SK-N-DZ (cell line): ENCODE measurements around the gene ARHGAP11A.

DNA sequence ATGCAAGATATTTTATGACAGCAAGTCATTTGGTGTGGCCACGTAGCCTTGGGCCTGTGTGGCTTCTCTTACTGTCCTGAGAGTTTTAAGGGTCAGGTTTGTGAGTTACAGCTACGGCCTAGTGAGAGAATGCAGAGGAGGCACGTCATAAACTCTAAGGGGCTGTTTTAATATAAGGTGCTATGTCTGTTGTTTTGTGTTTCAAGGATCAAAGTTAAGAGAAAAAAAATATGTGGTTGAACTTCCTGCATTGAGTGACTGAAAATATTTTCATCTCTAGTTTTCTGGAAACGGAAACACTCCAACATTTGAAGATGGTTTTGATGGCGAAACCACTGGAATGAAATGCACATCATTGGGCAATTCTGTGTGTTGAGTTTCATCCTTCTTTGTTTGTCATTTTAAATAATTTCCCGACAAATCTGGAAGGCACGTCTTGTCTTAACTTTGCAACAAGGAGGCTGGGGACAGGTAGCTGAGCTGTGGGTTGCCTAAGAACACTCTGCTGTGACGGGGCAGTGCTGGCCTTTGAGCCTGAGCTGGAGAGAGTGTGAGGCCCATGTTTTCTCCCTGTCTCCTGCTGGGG lies 5.1 kb downstream of the APBA2 start:
RAMPAGE:
- cytosol, long total RNA, result no peak
- nucleus, long total RNA, result no peak

GRCh38 chr15:28937931-28938551 lies 52.3 kb downstream of the APBA2 start:
RAMPAGE:
- cytosol, long total RNA, result no peak
- nucleus, long total RNA, result no peak

DNA sequence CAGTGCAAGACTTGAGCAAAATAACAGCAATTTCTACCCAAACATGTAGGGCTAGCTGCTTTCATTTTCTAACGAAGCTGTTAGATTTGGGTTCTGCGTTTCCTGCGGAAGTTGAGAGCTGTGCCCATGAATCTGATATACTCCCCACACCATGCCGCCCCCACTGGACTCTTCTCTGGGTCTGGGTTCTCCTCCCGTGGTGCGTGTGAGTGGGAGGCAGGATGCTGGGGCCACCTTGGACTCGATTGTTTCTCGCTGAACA lies 179.8 kb downstream of the NSMCE3 start:
RAMPAGE:
- cytosol, long total RNA, result no peak
- nucleus, long total RNA, result no peak

GRCh38 chr15:29268938-29269517 lies 594 bp downstream of the NSMCE3 start:
RAMPAGE:
- cytosol, long total RNA, result no peak
- nucleus, long total RNA, result no peak

DNA sequence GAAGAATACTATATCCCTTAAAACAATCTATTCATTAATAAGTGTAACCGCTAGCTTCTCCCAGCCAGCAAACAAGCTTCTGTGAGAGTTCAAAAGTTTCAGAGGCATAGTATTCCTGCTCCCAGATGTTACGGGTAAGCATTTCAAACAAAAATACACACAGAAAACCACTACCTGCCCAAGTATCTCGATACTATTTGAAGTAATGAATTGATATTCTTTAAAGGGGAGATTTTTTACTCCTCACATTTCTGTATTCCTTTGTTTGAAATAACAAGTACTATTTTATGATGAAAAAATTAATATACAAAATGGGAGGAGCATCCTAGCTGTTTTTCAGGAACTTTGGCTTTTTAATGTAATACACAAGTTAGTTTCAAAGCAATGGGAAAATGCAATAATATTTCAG lies 1.4 kb downstream of the TJP1 start:
RAMPAGE:
- cytosol, long total RNA, result no peak
- nucleus, long total RNA, result no peak

DNA sequence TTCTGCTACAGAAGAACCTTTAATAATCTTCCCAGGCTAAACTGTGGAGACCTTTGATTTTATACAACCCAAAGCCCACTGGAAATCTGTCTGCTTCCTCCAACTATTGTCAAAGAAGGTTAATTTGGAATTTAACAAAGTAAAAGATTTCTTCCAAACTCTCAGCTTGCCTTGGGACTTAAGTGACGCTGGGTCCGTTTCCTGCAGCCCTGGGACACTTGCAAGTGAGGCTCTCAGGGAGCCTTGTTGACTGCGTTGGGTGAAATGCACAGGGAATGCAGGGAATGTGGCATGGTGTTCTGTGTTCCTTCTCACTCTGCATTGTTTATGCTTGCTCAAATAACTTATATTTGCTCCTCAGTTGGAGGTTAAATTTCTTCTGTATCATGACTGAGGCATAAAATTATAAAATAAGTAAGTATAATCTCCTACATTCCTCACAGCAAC lies 60.8 kb upstream of the TJP1 start:
RAMPAGE:
- cytosol, long total RNA, result no peak
- nucleus, long total RNA, result no peak

GRCh38 chr15:30347163-30347529 lies 46.2 kb downstream of the CHRFAM7A start:
RAMPAGE:
- cytosol, long total RNA, result no peak
- nucleus, long total RNA, result no peak

RAMPAGE:
- cytosol, long total RNA, result no peak
- nucleus, long total RNA, result no peak
Observed at GRCh38 chr15:30669774-30670822, 66.3 kb downstream of the GOLGA8H start.

RAMPAGE:
- cytosol, long total RNA, result no peak
- nucleus, long total RNA, result no peak
Observed at GRCh38 chr15:30961797-30962867, 29.3 kb downstream of the MTMR10 start.

GRCh38 chr15:31216217-31216693 lies 110.4 kb upstream of the KLF13 start:
RAMPAGE:
- cytosol, long total RNA, result no peak
- nucleus, long total RNA, result no peak

RAMPAGE:
- cytosol, long total RNA, result no peak
- nucleus, long total RNA, result no peak
Observed at GRCh38 chr15:31223890-31224453, 102.7 kb upstream of the KLF13 start.

DNA sequence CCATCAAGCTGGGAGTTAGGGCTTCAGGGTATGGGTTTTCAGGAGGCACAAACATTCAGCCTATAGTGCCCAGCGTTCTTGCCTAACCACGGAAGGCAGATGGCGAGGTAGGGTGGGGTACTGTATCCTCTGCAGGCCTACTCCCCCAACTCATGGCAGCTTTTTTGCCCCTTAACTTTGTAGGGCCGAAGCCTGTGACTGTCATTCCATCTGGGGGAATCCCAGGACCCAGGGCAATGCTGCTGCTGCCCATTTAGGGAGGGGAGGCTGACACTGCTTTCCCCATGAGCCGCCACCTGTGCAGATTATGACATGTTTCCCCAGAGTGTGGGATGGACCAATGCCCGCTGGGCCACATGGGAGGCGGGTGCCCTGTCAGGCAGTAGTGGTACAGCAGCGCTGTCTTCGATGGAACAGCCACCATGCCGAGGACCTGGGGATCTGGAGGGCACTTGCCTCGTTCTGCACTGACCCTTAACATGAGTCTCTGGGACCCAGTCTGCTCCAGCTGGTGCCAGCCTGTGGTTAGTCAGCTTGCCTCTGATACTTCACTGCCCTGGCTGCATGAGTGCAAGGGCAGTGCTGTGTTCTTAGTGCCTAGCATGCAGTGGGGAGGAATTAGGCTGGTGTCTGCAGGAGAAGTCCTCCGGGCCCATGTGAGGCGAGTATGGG lies 22.5 kb downstream of the KLF13 start:
RAMPAGE:
- cytosol, long total RNA, result no peak
- nucleus, long total RNA, result no peak

DNA sequence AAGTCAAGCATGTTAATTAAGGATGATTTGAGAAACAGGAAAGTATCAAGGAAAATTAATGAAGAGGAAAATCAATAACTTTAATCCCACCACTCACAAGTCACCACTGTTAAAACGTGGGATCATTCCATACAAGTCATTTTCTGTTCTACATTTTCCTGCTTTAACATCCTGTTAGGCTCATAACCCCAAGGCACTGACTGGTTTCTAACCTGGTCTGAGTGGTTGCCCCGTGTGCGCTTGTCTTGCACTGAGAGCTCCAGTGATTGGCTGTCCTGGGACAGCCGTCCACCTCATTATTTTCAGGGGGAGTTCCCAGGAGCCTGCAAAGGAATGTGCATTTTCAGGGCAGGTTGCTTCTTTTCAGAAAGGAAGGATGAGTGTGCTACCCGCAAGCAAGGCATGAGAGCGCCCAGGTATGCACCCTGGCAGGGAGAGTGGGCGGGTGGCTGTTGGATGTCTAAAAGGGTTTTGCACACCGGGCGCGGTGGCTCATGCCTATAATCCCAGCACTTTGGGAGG lies 24.7 kb downstream of the KLF13 start:
RAMPAGE:
- cytosol, long total RNA, result no peak
- nucleus, long total RNA, result no peak

DNA sequence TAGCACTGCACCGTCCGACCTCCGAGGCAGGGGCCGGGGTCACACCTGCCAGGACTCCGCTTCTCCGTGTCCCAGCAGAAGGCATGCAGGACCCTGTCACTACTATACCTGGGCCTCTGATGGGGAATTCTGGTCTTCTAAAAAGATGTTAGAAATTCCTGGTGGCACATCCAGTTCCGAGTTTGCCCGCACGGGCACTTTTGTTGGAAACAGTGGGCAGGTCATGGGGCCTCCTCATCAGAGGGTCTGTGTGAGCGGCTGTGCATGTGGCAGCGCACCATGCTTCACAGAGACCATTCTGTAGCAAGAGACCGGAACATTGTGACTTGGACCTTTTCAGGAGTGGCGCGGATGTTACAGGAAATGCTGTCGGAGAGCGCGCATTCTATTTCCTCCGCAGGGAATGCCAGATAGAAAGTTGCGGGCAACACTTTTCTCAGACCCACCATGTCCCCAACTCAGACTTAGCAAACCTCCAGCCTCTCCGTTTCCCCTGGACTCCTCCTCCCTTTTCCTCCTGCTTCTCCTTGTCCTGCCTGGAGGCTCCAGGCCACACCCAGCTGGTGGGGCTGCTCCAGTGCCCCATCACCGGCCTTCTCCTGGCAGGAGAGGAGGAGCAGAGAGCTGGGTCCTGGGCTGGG lies 46.5 kb downstream of the KLF13 start:
RAMPAGE:
- cytosol, long total RNA, result no peak
- nucleus, long total RNA, result no peak

GRCh38 chr15:31463417-31464256 lies 137.0 kb downstream of the KLF13 start:
RAMPAGE:
- cytosol, long total RNA, result no peak
- nucleus, long total RNA, result no peak

GRCh38 chr15:31527085-31527720 lies 200.6 kb downstream of the KLF13 start:
RAMPAGE:
- cytosol, long total RNA, result no peak
- nucleus, long total RNA, result no peak

DNA sequence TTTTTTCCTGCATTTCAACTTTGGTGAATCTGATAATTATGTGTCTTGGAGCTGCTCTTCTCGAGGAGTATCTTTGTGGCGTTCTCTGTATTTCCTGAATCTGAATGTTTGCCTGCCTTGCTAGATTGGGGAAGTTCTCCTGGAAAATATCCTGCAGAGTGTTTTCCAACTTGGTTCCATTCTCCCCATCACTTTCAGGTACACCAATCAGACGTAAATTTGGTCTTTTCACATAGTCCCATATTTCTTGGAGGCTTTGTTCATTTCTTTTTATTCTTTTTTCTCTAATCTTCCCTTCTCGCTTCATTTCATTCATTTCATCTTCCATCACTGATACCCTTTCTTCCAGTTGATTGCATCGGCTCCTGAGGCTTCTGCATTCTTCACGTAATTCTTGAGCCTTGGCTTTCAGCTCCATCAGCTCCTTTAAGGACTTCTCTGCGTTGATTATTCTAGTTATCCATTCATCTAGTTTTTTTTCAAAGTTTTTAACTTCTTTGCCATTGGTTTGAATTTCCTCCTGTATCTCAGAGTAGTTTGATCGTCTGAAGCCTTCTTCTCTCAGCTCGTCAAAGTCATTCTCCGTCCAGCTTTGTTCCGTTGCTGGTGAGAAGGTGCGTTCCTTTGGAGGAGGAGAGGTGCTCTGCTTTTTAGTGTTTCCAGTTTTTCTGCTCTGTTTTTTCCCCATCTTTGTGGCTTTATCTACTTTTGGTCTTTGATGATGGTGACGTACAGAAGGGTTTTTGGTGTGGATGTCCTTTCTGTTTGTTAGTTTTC lies 238.8 kb downstream of the OTUD7A start:
RAMPAGE:
- cytosol, long total RNA, result no peak
- nucleus, long total RNA, result no peak

DNA sequence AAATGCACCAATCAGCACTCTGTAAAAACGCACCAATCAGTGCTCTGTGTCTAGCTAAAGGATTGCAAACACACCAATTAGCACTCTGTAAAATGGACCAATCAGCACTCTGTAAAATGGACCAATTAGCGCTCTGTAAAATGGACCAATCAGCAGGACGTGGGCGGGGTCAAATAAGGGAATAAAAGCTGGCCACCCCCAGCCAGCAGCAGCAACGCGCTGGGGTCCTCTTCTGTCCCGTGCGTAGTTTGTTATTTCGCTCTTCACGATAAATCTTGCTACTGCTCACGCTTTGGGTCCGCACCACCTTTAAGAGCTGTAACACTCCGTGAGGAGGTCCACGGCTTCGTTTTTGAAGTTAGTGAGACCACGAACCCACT lies 52.7 kb upstream of the OTUD7A start:
RAMPAGE:
- cytosol, long total RNA, result no peak
- nucleus, long total RNA, result no peak

DNA sequence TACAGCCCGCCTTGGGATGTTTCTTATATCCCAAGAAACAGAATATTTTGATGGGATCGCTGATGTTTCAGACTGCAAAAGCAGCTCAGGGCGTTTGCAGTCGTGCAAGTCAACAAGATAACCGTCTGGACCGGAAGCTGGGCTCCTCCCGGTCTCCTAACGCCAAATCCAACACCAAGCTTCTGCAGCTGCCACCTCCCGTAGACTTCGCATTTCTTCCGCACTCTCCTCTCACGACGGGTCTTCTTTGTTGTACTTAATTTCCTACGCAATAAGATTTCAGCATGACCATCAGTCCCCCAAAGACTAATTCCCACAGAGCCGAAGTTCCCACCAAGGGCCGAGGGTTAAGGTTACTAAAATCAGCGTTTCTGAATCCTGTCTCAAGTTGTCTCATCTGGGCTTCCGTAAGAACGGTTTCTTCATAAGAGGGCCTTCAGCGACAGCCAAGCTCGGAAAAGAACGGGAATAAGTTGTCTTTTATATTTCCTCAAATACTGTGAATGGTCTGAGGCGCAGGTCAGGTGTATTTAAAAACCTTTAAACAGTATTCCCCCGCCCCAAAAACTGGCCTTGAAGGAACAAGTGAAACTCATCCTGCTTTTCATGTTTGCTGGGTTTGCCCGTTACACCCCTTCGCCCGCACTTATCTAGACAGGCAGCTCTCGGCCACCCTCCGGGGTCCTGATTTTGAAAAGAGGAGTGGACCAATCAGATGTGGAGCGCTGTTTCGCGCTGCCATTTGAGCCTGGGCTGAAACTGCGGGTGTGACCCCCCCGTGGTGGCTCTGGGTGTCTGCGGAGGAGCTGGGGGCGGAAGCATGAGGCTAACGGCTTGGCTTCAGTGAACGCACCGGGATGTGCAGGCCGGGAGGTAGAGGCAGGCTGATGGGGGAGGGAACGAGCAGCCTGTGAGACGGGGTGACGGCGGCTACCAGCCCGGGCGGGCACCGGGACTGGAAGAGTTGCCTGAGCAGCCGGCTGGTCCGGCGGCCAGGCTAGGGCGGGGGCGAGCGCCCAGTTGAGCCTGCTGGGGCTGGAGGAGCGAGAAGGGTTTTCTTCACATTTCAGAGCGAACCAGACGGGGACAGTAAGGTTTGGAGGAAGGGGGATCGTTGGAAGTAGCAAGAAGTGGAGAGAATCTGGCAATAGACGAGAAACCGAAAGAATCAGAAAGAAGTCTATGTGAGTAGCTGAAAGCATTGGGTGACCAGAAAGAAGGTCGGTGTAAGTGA lies at the start of gene ARHGAP11A:
Gene ARHGAP11A (plus strand): TSS at position 770 of the 1,234 bp plus-strand sequence.
RAMPAGE:
- cytosol, long total RNA, result start-site peak on the plus strand centred at position 917 of the sequence, 355 bp wide, 2,778 and 3,878 reads in 2 replicates
- nucleus, long total RNA, result start-site peak on the minus strand centred at position 408 of the sequence, 56 bp wide, 38 and 43 reads in 2 replicates; start-site peak on the plus strand centred at position 811 of the sequence, 79 bp wide, 455 and 100 reads in 2 replicates

DNA sequence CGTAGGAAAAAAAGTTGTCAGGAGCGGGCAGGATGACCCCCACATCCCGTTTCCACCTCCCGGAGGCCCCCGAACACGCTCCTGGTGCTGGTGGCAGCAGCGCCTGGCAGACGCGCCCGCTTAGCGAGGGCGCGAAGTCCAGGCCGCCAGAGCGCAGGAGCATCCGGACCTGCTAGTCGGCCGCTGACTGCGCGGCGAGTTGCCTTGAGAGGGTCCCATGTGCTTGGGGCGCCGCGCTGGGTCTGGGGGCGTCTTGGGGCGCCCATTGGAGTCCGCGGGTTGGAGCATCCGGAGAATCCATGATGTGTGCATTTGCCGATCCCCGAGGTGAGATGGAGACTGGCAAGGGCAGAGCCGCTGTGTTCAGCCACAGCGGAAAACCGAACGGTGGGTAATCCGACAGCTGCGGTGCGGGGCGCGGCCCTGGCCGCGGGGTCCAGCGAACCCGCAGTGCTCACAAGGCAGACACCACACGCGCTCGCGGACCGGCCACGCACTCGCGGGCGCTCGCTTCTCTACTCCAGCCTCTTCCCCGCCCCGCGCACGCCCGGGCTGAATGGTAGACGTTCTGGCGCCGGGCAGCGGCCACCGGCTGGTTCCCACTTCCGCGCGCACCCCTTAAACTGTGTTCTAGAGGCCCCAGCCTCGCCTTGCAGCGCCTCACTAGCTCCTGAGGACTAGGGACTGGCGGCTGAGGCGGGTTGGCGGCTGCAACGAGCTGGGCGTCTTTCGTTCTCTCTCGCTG lies 744 bp downstream of the GREM1 start:
RAMPAGE:
- cytosol, long total RNA, result no peak
- nucleus, long total RNA, result no peak